SJSA1 (cell line): ENCODE measurements around a stretch of chr2.

- RAMPAGE, long total RNA = no peak
Measured at GRCh38 chr2:235506617-235507165, 12.8 kb downstream of the AGAP1 start.

- RAMPAGE, long total RNA = no peak
Measured at GRCh38 chr2:235544695-235545062, 50.8 kb downstream of the AGAP1 start.

DNA sequence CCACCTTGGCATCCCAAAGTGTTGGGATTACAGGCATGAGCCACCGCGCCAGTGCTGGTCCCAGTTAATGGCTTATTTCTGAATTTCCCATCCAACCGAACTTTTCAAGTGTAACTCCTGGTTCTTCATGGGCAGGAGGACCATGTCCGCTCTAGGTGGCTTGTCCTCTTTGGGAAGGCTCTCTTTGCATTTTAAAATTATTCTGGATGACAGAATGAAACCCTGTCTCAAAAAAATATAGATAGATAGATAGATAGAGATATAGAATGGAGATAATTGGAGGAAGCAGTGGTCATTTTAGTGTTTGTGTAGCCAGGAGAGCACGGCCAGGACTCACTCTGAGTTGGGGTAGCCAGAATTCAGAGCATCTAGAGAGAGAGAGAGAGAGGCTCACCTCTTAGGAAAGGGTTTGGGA is 95.6 kb downstream of the AGAP1 start:
- RAMPAGE, long total RNA = no peak

DNA sequence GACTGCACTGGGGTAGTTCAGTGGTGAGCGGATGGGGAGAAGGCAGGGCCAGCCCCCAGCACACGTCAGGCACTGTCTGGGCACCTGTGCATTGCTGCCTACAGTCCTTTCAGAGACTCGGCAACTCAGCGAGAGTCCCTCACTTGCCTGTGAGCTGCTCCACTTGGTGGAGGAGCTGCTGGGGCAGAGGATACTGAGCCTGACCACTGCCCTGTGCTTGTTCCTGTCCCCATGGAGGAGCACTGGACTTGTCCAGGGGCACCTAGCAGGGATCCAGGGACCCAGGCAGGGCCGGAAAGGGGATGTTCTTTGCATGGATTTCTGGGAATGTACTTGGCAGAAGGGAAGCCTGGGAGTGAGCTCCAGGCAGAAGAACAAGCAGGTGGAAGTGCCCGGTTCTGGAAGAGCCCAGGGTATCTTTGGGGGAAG is 134.3 kb downstream of the AGAP1 start:
- RAMPAGE, long total RNA = no peak

GRCh38 chr2:235715352-235716147 is 221.7 kb downstream of the AGAP1 start:
- RAMPAGE, long total RNA = no peak

GRCh38 chr2:235734407-235735331 is 240.8 kb downstream of the AGAP1 start:
- RAMPAGE, long total RNA = no peak

- RAMPAGE, long total RNA = no peak
Measured at GRCh38 chr2:235744015-235744543, 250.2 kb downstream of the AGAP1 start.

DNA sequence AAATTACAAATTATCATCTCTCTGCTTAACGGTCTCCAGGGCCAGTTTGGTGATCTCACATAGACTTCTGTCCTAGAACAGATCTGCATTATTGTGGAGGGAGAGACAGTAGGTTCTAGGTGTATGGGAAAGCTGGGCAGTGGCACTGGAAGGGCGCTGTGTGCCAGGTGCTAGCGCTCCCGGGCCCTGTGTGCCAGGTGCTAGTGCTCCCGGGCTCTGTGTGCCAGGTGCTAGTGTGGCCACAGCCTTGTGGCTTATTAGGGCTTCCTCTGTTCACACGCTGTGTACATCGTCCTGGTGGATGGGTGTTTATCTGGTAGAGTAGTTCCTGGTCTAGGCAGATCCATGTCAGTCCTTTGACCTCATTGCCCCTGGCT is 263.3 kb downstream of the AGAP1 start:
- RAMPAGE, long total RNA = no peak

DNA sequence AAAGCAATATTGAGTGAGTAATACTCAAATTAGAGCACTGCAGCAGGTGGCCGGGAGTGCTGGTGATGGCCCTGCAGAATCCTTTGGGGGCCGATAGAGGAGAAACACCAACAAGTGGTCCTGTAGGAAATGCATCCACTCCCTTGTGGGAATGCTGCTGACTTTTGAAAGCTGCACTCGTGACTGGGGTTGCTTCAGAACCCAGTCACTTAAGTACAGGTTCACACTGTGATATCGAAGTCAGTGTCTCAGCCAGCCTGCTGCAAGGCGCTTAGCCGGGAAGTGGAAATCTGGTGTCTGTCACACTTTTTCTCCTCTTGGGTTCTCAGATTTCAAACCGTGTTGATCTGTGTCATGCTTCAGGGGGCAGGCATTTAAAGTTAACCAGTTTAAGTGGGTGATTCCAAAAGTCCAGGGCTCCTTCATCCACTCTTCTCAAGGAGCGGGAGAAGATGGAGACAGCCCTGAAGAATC is 331.9 kb downstream of the GBX2 start:
- RAMPAGE, long total RNA = no peak

GRCh38 chr2:235914348-235915323 is 253.6 kb downstream of the GBX2 start:
- RAMPAGE, long total RNA = no peak

GRCh38 chr2:236107711-236108010 is 60.5 kb downstream of the GBX2 start:
- RAMPAGE, long total RNA = no peak

DNA sequence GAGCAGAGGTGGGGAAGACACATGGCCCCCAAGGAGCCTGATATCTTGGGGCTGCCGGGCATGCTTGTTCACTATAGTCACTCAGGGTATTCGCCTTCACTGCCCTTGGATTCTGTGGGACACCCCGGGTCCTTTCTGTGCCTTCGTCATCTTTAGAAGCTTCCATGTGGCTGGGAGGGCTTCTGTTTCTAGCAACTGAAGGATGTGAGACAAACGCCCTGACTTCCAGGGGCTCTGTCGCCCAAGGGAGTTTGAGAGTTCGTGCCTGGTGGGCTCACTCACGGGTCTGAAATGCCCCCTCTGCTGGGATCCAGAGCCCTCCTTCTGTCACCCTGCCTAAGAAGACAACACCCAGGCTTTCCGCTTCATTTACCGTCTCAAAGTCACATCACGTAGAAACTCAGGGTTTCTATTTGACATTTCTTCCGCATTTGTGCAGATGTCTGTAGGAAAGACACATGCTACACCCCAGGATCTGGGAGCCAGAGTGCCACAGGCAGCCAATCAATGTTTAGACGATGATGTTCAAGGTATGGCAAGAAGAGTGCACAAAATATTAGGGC is 24.5 kb upstream of the ACKR3 start:
- RAMPAGE, long total RNA = no peak

DNA sequence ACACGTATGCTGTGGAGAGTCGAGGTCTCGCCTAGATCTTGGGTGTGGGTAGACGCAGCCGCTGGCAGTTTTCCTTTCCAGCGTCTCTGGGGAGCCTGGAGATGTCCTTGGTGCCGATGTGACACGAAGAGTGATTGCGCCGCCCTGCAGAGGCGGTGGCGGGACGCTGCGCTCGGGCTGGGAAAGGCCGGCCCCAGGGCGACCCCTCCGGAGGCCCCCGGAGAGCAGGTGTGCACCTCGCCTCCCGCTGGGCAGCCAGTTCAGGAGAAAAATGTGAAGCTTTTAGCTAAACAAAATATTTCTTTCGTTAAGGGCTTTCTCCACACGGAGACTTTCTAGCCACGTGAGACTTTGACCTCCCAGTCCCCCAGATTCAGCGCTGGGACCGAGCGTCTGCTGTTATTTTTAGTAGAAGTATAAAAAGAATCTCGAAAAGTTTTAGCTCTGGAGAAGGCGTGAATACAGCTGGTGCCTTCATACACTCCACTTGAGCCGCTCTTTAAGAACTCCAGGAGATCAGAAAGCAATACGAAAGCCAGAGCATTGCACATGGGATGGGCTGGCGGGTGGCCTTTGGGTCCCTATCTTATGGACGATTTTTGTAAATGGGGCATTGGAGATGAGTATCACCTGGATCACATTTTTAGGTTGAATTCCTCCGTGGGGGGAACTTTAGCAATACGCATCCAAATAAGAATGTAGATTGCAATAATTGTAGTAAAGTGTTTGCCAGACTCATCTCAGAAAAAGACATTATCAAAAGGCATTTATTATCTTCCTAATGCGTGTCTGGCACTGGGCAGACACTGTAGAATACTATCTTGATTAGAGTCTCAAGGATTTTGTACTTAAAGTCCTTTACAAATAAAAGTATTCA is 1.0 kb upstream of the ACKR3 start:
- RAMPAGE, long total RNA = no peak

- RAMPAGE, long total RNA = no peak
Measured at GRCh38 chr2:236571030-236571777, 1.6 kb downstream of the ACKR3 start.

DNA sequence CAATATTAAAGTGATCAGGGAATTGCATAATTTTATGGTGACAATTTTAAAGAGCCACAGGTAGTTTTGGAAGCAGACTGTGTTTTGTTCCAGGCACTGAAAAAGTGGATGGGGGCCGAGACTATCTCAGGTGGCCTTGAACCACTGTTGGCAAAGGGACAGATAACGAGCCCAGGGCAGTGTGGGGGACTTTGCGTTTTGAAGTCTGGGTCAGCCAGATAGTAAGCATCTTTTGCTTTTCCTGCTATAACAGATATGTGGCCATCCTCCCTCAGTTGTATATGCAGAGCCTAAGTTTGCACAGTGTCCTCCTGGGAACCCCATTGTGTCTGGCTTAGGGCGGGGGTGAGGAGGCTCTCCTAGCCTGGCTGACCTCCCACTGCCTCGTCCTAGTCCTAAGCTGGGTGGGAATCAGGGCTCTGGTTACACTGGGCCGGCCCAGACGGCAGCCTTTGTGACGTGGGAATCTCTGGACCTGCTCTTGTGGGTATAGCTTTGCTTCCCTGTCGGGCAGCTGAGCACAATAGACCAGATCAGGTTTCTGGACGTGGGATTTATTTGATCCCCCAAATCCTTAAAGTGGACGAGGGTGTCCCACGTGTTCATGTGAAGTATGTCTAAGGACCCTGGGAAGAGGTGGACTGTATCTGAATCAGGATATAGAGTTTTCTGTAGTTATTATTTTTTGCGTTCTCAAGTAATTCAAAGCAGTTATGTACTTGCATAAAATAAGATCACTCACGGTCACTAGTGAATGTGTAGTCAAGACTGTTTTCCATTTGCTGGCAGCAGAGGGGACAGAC is 2.8 kb downstream of the ACKR3 start:
- RAMPAGE, long total RNA = no peak

DNA sequence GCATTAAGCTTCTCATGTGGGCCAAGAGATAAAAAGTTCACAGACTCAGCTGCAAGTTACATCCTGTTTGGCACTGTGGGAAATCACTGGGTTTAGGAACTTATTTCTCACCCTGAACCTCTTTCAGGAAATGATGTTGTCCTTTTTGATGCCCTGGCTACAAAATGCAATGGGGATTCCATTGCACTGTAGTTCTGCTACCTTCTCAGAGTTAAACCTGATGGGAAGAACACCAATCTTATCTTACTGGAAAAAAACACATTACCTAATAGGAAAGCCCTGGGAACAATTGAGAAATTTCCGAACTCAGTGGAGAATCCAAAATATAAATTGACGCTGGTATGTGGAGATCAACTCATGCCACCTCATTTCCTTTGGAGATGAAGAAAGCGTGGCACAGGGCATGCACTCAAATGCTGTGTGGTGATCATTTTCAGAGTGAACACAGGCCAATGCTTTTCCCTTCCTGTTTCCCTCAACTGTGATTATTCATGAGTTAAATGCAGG is 252.0 kb upstream of the COPS8 start:
- RAMPAGE, long total RNA = no peak

DNA sequence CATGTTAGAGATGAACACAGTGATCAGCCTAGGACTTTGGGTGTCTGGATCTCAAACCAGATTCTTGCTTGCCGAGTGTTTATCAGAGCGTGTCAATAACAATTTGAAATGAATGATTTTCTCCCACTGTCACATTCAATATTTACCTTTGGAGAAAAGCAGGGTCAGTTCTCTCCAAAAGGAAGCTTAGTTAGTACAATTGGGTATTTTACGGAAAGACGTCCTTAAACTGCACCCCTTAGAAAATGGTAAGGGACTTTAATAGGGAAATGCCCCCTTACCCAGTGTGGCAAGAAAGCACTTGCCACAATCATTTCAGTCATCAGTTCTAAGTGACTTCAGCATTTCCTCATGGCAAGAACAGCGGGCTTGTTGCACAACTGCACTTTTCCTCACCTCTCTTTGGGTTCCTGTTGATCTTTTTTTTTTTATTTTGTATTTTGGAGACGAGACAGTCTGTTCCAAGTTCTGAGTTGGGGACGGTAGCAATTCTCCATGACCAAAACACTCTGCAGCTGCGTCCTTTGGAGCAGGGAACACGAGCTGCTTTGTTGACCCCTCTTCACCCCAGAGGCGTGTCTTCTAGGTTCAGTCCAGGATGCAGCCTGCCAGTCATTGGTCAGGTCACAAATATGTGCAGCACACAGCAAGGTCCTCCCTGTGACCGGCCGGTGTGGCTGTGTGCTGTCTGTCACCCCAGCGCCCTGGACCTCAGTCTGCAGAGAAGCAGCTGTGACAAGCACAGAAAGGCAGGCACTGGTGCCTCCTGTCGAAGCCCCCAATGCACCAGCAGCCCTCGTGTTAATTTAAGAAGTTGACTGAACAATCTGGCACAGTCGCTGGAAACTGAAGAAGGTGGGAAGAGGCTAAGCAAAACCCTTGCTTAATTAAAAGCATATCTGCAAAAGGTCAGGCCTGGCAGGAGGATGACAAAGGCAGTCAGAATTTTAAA is 97.0 kb upstream of the COPS8 start:
- RAMPAGE, long total RNA = no peak

DNA sequence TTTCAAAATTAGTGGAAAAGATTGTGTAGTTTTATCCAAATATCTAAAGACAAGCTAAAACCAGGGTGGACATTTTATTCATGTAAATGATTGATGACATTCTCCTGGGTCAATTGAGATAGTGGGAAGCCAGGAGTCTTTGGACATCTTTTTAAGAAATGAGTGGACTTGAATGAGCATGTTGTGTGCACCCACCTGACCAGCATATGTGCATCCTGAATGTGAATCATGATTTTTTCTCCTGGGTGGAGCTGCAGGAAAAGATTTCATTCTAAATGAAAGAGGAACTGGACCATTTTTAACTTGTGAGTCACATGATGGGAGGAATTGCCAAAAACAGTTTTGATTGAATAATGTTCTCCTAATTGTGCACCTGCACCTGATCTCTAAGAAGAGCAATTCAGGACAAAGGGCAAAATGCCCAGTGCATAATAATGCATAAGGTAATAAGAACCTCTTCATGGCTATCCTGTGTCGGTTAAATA is 32.3 kb downstream of the COPS8 start:
- RAMPAGE, long total RNA = no peak

DNA sequence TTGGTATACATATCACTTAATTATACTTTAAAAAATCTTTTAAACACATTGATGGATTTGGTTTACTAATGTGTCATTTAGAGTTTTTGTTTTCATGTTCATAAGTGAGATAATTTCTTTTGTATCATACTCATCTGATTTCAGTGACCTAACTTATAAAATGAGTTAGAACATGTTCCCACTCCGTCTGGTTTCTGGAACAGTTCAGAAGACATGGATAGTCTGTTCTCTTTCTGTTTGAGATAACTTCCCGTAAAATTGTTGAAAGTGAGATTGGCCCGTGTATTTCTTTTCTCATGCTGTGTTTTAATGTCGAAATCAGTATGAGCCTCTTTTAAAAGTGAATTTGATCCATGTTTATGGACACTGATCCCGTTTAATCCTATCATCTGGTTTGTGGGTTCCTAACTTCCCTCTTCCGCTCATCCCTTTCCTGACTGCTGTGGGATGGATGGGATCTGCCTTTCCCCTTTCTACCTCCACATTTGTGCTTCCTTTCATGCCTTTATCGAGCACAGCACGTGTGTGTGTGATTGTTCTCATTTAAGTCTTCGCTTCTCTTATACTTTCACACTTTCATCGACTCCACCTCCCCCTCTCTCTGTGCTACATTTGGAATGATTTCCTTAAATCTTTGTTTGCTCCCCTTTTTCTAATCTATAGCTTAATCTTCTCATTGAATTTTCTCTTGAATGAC is 78.9 kb downstream of the COPS8 start:
- RAMPAGE, long total RNA = no peak

DNA sequence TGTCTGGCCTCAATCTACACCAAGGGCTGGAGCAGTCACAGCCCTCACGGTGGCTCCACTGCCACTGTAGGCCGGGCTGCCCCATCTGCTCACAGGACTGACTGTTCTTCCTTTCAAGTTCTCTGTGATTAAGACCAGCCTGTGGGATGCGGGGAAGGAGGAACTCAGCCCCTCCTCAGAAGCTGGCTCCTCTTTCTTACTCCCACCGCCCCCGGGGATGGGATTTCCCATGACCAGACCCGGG is 106.0 kb downstream of the COPS8 start:
- RAMPAGE, long total RNA = no peak